Cardiac ventricle fibroblast (primary cell): ENCODE measurements around a stretch of chr10.

- RAMPAGE, long total RNA, result no peak
Measured at GRCh38 chr10:30445005-30445204, 10.9 kb downstream of the MAP3K8 start.

DNA sequence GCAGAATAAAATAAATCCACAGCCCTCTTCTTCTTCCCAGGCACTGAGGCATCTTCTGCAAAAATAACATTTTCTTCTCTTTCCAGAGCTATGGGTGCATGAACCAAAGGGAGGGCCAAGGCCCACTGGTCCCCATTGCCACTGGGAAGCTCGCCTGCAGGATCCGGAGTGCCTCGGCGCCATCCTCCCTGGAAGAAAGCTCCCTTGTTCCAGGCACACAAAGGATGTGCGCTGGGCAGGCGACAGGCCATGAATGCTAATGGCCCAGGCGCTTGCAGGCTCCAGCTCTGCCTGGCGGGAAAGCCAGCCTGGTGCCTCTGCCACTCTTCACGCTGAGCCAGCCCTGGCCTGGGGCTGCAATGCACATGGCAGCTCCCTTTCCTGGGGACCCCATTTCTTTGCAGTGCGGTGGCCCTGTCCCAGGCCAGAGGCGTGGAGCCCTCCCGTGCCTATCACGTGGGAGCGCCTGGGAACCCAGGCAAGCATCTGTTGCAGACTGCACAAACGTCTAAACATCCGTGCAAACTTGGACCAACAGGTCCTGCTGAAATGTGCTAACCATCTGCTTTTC, 152.0 kb upstream of the LYZL2 start:
- RAMPAGE, long total RNA, result no peak

DNA sequence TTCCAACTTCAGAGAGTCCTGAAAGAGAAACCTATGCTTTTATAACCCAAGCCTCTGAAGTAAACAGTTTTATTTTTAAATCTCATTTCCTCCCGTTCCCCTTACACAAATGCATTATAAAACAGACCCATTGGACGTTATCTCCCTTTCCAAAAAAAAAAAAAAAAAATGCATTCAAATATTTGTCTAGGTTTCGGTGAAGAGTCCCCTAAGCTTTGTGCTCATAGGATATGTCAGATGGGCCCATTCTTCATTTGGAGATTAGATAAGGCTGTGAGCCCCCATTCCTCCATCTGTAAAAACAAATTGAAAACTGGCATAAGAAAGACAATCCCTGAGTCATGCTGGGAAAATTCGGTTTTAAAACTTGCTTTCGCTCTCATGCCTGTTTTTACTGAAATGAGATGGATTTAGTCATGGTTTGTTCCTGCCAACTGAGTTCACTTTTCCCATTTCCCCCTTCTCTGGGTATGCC, 190.6 kb upstream of the LYZL2 start:
- RAMPAGE, long total RNA, result no peak

DNA sequence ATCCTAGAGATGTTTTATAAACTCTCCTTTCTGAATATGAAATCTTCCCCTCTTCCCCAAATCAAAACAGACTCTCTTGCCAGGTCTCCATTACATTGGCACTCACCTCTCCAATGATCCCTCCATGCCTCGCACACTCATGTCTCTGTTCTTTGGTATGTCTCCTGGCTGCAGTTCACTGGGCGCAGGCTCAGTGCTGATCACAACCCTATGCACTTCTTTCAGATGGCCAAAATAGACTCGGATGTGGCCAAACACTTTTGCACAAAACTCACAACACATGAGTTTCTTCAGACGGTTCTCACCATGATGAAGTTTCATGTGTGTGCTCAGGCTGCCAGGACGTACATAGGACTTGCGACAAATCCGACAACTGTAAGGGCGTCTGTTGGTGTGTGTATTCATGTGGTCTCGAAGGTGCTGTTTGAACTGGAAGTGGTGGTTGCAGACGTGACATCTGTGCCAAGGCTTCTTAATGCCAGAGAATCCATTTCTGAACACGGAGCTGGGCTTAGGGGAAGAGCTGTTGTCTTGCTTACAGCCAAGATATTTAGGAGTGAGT, 183.2 kb downstream of the ZNF438 start:
- RAMPAGE, long total RNA, result no peak

DNA sequence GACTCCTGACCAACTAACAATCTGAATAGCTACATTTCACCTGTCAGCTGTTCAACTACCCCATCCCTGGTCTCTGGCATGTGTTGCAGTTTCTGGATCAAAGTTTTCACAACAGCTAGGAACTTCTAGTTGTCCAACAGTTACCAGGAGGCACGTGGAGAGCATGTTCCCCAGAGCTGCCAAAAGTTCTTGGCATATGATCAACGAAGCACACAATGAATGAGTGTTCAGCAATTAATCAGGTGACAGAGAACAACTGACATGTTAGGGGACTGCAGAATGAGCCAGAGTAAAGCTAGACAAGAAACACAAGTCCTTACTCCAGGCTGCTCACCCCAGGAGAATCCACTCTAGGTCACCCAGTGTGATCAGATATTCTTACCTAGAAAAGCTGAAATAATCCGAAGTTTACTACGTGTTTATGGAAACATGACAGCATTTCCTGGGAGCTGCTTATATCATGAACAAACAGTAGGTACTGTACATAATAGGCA, 50.7 kb downstream of the ZNF438 start:
- RAMPAGE, long total RNA, result no peak

DNA sequence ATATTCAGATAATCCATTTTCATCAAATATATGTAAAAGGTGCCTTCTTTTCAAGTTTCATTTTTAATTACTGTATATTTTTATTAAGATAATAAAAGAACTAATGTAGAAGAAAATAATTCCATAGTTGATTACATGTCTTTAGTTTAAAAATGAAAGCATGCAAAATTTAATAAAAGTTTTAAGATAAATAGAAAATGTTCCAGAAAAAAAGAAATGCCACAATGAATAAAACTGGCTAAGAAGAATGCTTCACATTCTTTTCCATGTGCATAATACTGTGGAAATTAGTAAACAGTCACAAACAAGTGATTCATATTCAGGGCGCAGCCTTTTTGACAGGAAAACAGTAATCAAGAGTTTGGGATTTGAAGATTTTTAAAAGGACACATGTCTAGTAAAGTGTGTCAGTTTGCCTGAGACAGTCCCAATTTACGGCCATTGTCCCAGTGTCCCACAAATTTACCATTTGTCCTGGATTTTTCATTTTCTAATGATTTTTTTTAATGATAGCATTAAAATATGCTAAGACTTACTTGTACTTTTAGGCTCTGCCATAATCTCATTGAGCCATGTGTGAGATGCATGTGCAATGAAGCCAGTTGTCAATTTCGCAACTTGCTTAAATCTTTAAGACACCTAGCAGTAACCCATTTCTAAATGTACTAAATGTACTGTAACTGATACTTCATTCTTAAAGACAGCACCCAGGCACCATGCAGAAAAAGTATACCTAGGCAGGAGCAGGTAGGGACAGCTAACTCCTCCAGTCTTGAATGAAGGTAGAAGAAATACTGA, 47.0 kb downstream of the ZNF438 start:
- RAMPAGE, long total RNA, result no peak

DNA sequence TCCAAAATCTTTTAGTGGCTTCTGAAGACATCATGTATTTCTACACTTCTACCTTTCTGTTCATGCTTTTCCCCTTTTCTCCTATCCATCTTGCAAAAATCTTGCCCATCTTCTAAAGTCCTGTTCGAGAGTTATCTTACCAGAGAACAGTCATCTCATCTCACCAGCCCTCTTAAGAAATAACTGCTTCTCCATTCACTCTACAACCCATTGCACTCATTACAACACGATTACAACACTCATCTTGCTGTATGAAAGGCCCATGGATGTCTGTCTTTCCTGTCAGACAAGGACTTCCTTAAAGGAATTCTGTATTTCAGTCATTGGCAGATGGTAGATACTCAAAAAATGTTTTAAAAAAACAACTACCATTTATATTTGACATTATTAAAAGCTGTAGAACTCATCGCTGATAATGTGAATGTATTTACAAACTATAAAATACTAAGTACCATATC, 30.8 kb downstream of the ZNF438 start:
- RAMPAGE, long total RNA, result no peak

- RAMPAGE, long total RNA, result no peak
Measured at GRCh38 chr10:31075402-31075674, 43.7 kb upstream of the ZNF438 start.

DNA sequence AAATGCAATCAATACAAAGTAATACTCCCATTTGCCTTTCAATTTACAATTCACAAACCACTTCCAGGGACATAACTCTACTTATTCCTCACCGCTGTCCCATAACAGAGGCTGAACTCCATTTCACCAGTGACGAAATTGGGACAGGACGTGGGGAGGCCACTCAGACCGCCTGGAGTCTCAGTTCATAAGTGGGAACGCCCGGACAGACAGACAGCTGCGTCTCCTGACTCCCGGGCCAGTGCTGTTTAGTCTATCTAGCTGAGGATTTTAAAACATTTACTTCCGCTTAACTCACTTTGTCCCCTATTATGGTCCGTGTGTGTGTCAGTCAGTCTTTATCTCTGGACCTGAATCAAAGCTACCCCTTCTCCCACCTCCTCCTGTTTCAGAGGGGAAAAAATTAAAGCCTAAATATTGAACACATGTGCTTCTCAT, 67.4 kb upstream of the ZNF438 start:
- RAMPAGE, long total RNA, result no peak

- RAMPAGE, long total RNA, result no peak
Measured at GRCh38 chr10:31751313-31752019, 177.2 kb downstream of the ARHGAP12 start.

DNA sequence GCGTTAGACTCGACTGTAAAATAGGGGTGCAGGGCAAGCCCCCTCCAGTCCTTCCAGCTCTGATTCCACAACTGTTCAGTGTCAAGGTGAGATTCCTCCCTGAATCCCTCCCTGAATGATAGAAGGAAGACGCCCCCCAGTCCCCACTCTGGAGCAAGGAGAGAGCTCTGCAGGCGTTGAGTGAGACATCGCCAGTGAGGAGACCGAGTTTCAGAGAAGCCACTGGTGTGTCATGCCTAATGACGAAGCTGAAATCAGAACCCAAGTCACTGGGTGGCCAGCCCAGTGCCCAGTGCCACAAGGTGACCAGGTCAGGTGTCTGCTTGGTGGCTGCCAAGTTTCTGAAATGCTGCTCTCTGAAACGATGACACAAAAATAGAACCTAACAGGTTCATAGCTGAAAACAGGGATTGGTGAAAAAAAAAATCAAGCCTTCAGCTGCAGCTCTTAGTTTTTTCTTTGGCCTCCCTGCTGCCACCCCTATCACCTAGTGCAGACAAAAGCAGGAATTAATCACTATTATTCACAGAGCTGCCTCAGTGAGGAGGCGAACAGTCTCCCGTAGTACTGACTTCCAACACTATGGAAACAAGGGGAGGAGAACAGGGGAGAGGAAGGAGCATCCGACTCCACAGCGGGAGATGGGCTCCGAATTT, 153.6 kb downstream of the ARHGAP12 start:
- RAMPAGE, long total RNA, result no peak

DNA sequence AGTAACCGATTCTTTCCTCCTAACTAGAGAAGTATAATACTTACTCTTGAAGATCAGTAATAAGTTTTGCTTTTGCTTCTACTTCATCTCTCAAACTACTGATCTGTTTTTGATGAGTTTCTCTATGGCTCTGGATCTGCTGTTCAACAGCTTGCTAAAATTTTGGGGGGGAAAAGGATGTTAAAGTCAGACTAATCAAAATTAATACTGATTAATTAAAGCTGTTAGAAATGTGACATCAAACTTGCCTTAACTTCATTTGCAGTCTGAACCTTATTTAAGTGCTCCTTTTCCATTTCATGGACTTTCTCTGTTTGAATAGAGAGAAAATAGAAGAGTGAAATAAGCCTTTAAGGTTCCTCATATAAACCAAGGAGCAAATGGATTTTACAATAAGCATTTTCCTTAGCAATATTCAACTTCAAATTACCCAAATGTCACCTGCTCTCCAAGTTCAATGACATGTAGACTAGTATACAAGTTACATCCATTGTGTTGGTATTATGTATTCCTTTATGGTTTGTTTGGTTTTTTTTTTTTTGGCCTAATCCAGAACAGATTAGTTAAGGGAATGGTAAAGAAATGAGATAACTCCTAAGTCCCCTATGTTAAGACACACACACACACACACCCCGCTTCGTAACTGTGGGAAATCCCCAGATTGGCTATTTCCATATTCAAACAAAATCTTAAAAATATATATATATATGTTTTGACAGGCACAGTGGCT, 35.1 kb downstream of the KIF5B start:
- RAMPAGE, long total RNA, result no peak

GRCh38 chr10:32148852-32149820, 92.9 kb upstream of the KIF5B start:
- RAMPAGE, long total RNA, result no peak

DNA sequence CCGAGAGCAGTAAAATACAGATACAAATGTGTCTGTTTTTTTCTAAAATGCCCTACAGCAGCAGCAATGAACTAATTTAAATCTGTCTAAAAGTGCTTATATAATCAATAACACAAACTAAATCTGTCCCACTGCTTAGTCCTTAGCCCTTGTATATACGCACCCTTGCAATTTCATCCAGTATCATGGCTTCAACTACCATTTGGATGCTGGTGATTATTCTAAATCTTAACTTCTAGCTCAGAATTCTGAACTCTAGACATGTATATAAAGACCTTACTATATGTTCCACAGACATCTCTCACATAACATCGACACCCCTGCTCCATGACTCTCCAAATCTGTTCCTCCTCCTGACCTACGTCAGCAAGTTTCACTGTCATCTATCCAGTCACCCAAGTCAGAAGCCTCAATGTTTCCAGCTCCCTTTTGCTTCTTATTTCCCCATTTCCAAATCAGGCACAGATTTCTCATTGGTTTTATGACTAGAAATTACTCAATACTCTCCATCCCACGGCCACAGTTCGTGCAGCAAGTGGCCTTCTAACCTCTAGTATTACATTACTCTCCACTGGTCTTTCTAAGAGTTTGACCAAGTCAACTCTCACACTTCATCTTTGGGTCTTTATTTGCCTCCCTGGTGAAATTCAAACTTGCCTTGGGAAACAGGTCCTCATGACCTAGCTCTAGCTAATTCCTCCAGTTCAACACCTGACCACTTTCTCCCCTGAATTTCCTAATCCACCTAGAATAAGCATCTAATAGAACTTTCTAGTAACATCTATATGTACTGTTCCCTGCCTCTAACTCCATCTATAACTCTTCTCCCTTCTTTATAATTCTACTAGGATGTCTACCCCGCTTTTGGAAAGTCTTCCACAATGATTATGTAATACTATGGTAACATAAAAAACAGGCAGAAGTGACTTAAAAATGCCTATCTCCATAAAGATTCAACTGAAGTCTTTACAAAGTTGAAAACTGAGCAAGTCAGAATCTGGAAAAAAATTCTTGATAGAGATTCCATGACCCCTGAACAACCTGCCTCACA, 28.4 kb downstream of the EPC1 start:
- RAMPAGE, long total RNA, result no peak

GRCh38 chr10:32337288-32337716, 9.7 kb downstream of the EPC1 start:
- RAMPAGE, long total RNA, result no peak

GRCh38 chr10:32379322-32379948, 32.5 kb upstream of the EPC1 start:
- RAMPAGE, long total RNA, result no peak

- RAMPAGE, long total RNA, result no peak
Measured at GRCh38 chr10:32957148-32957818, 747 bp downstream of the ITGB1 start.

GRCh38 chr10:33125812-33126576, 168.0 kb upstream of the ITGB1 start:
- RAMPAGE, long total RNA, result no peak

- RAMPAGE, long total RNA, result no peak
Measured at GRCh38 chr10:33193369-33193883, 141.0 kb downstream of the NRP1 start.

- RAMPAGE, long total RNA, result no peak
Measured at GRCh38 chr10:33264105-33264803, 70.2 kb downstream of the NRP1 start.